Stomach (tissue), 7 donors: Measurements from ENCODE around the genes KLHDC8A and AVPR1B.

DNA sequence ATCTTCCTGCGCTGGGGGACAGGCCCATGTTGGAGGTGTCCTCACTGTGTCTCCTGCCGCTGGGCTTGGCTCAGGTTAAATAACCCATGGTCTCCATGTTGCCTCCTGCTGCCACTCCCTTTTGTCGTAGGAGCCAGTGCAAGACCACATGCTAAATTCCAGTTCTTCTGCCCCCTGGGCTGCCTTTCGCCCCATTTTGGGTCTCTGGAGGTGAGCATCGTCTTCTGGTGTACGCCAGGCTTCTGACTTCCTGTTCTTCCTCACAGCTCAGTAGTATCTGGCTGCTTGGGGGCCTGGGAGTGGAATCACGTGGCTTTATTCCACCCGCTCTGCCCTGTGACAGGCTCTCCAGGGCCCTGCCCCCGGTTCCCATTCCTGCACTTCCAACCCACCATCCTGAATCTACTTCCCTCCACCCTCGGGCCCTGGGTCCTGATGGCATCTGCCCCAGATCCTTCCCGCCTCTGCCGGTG lies 45.8 kb downstream of the NFASC start:
- PRO-cap: no peak
- RAMPAGE, long total RNA, 5 experiments: no peak in any of the 5 experiments
- RRBS: 72% methylated on average over 3 of the region's 12 CpGs

DNA sequence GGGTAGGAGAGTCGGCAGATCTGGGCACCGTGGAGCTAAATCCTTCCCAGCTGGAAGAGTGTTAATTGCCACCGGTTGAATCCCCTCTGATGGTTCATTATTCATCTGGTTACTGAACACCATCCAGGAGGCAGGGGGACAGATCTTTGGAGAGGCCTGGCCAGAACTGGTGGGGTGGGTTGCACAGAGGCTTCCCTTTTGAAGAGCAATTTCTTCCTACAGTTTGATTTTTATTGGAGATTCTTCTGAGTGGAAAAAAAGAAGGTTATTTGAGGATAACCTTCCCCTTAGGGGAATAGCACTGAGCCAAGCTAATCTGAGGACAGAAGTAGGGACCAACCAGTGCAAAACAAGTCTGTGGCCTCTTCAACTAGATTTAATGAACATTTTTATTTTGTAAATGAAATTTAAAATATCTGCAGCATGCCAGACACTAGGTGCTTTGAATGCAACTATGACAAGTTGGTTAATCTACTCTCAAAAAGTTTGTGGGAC lies 50.4 kb downstream of the NFASC start:
- PRO-cap: no peak
- RAMPAGE, long total RNA, 5 experiments: no peak in any of the 5 experiments
- RRBS: no CpG with 5 or more reads among the region's 3 CpGs

DNA sequence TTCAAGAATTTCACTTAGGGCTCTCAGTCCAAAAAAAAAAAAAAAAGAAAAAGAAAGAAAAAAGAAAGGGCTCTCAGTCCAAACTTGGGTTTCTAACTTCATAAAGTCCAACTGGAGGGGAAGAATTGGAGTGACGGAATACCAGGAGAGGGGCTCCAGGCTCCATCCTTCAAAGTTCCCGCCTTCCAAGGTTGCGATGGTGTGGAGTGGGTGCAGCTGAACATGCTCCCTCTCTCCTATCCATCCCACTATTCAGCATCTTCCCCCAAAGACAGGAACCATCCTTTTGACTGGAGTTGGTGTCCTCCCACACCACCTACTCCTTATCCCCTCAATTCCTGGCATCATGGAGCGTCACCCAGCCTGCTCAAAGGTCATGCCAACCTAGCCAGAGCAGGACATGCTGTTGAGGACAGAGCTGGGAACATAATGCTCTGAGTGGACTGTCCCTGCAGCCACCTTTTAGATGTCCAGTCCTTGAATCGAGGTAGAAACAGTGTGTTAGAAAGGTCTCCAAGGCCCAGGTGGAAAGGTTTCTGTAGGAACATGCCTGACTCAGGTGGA lies 52.4 kb upstream of the CNTN2 start:
- PRO-cap: no peak
- RAMPAGE, long total RNA, 5 experiments: no peak in any of the 5 experiments
- RRBS: no CpG with 5 or more reads among the region's 5 CpGs

DNA sequence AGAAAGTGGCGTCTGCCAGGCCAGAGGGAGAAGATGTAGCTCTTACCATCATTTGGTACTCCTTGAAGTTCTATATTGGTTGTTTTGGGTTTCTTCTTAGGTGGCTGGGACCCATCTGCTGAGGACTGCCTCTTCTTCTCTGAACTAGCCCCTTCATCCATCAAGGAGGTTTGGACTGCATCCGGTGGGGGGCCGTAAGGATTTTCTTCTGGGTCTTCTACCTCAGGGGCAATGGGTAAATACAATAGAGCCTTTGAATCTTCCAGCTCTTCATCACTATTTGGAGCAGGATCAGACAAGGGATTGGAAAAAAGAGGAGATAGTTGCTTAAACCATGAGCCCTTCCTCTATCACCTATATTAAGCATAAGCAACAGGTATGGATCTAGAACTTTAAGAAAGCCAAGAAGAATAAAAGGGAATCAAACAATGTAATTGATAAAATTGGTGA lies 12.4 kb upstream of the TMEM81 start:
- PRO-cap: no peak
- RAMPAGE, long total RNA, 5 experiments: start-site peak on the minus strand in 2 of 5 experiments, centred at positions 220 to 446 of the sequence, 7 to 8 reads per replicate
- RRBS: no CpG with 5 or more reads among the region's 3 CpGs

- PRO-cap: bidirectional peak, plus-strand start at chr1:205122360, minus-strand start at chr1:205121975
- RAMPAGE, long total RNA, 5 experiments: no peak in any of the 5 experiments
- RRBS: 2% methylated on average over 4 of the region's 26 CpGs
These were observed 523 bp upstream of the RBBP5 start for GRCh38 chr1:205122165-205122837.

GRCh38 chr1:205283566-205284176 lies 37.9 kb downstream of the NUAK2 start:
- PRO-cap: no peak
- RAMPAGE, long total RNA, 5 experiments: no peak in any of the 5 experiments
- RRBS: no CpG with 5 or more reads among the region's 9 CpGs

- PRO-cap: no peak
- RAMPAGE, long total RNA, 5 experiments: no peak in any of the 5 experiments
- RRBS: no CpG with 5 or more reads among the region's 6 CpGs
These were observed 19.7 kb downstream of the NUAK2 start for GRCh38 chr1:205301731-205302305.

DNA sequence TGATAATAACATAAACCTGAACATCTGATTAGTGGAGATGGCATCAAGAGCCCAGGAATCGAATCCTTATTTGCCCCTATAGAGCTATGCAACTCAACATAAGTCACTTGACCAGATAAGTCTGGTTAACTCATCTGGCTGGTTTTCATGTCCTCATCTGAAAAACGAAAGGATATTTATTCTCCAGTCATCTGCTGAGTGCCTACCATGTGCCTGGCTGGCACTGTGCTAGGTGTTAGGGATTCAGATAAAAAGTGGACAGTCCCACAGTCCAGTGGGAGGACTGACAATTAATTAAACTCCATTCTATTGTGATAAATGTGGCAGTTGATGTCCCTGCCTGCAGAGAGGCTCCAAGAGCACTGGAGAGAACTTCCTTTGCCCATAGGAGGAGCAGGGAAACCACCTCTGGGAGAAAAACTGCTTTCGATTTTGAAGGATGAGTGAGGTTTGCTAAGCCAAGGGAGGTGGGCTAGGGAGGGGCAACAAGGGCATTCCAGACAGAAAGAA lies 5.4 kb downstream of the NUAK2 start:
- PRO-cap: no peak
- RAMPAGE, long total RNA, 5 experiments: no peak in any of the 5 experiments
- RRBS: no CpG with 5 or more reads among the region's 3 CpGs

DNA sequence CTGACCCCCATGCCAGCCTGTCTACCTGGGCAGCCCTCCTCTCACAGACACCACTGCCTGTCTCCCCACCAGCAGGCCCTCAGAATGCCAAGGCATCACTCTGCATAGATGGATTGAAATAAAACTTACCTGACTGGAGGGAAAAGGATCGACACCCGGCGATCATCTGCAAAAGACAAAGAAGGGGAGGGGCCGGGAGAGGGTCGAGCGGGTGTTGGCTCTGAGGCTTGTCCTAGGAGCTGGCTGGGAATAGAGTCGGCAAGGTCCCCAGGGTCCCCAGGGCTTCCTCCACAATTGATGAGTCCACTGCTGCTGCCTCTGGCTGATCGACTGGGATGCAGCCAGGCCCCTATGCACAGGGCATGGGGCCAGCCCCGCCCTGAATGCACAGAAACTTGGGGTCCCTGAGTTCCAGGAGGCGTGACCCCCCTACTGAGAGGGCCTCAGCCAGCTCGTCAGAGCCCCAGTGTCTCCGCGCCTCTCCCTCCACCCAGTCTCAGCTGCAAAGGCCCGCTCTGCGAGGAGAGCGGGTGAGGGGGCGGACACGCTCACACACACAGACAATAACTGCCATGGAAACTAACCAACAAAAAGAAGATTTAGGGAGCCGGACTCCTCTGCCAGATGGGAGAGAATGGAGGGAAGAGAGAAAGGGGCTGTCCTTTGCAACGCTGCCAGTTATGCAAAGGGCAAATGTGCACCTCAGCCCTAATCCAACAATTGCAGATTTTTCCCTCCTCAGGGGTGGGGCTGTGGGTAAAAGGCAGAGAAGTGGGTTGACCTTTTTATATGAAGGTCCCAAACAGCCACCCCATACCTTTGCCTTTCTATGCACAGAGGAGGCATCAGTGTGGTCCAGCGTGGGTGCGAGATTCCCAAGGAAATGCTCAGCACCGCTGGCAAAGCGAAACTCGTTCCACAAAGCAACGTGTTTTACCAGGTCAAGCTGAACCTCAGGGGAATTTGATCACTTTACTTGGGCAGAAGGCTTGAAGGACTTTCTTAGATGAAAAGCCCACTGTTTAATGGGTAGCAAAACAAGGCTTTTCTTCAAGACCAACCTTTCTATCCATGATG lies at the start of gene KLHDC8A:
TSS of gene KLHDC8A (minus strand) at position 519 of the 1,077 bp plus-strand sequence.
- PRO-cap: bidirectional peak, plus-strand start at position 612 of the sequence, minus-strand start at position 498 of the sequence
- RAMPAGE, long total RNA, 5 experiments: no peak in any of the 5 experiments
- RRBS: no CpG with 5 or more reads among the region's 26 CpGs

DNA sequence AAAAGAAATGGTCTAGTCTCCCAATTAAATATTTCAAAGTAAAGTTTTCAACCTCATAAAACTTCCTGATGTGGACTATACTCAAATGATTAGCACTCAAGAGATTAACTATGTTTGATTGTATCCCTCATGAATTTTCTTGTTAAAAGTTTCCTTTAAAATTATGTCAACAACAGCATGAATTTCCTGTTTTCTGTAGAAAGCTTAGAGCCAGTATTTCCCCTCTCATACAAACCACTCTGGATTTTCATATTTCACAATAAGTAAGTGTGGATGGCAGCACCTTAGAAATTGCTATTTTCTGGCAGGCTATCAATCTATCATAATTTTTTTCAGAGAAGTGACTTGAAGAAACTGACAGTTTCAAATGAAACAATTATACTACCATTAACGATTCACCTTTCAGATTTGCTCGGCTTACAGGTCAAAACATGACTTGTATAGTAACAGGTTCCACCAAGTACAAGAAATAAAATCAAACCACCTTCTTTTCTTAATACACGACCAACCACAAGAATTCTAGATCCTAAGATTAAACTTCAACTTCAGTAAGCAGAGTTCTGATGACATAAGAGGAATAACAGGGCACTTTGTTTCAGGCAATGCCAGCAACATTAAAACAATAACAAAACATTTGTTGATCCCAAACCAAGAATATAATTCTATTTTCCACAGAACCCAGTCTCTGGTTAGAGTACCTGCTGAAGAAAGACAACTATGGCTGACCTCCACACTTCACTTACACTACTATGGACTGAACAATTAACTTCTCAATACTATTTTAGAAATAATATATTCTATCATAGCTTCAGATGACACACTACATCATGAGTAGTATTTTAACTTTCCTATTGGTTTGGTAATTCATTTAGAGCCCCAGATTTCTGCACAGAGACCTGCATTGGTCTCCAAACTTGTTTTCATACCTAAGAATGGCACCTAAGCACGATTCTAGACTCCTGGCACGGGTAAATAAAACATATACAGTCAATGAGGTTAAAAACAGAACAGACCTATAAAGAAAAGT lies 20.6 kb downstream of the ELK4 start:
- PRO-cap: no peak
- RAMPAGE, long total RNA, 5 experiments: start-site peak on the minus strand in 2 of 5 experiments, centred at positions 375 to 677 of the sequence, 6 to 9 reads per replicate
- RRBS: no CpG with 5 or more reads among the region's 5 CpGs

DNA sequence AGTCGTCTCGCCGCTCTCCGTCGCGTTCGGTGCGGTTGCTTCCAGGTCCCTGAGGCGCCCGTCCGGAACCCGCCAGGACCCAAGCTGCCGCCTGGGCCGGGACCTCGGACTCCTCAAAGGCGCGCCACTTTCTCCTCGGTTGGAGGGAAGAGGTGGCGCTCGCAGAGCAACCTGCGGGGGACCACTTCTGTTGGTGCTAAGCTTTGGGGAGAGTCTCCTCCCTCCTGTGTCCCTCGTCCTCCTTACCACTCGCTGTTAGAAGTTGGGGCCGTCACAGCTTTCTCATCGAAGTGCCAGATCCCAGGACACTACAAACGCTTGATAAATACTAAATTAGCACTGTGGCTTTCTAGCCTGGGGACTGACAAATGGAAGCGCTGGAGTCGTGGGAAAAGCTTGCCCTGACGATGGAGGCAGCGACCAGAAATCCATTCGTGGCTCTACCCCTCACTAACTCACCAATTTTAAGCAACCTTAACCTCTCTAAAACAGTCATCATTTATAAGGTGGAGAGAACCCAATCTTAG lies 381 bp upstream of the ELK4 start:
- PRO-cap: no peak
- RAMPAGE, long total RNA, 5 experiments: no peak in any of the 5 experiments
- RRBS: 1% methylated on average over 5 of the region's 31 CpGs

DNA sequence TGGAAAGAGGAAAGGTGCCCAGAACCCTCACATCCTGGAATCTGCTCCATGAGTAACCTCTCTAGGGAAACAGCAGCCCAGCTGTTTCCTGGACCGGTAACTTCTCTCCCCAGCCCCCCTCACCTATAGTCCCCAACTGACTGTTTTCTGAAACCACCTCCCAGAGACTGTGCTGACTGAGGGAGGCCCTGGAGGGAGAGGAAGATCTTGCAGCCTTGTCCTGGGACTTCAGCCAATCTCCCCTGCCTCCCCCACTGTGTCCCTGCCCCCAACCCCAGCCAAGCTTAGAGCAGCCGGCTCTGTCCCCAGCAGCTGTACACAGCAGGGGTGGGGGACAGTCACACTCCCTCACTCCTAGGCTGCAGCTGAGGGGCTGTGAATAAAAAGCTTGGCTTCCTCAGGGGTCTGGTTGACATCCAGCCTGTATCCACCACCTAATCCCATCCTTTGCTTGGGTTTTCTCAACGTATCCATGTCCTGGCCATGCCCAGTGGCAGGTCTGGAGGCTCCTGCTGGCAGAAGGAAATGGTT lies 20.8 kb upstream of the SLC45A3 start:
- PRO-cap: no peak
- RAMPAGE, long total RNA, 5 experiments: no peak in any of the 5 experiments
- RRBS: no CpG with 5 or more reads among the region's 3 CpGs

DNA sequence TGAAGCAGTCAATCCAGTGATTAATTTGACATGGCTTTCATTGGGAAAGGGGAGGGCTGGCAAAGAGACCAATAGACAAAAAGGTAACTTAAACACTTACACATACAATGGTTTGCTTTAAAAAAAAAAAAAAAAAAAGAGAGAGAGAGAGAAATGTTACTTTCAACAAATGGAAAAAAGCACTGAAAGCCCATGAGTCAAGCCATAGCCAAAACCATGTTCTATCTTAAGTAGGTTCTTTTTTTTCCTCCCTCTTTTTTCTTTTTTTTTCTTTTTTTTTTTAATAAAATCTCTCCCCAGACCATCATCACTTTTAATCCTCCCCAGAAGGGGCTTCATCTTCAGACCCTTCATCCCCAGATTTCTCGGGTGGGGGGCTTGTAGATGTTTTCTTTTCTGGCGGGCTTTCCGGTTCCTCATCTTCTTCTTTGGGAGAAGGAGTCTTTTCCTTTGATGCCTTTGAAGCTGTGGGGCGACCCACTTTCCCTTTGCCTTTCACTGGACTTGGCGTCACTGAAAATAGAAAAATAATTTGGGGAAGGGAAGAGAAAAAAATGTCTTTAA lies 31.9 kb downstream of the NUCKS1 start:
- PRO-cap: no peak
- RAMPAGE, long total RNA, 5 experiments: no peak in any of the 5 experiments
- RRBS: no CpG with 5 or more reads among the region's 5 CpGs

DNA sequence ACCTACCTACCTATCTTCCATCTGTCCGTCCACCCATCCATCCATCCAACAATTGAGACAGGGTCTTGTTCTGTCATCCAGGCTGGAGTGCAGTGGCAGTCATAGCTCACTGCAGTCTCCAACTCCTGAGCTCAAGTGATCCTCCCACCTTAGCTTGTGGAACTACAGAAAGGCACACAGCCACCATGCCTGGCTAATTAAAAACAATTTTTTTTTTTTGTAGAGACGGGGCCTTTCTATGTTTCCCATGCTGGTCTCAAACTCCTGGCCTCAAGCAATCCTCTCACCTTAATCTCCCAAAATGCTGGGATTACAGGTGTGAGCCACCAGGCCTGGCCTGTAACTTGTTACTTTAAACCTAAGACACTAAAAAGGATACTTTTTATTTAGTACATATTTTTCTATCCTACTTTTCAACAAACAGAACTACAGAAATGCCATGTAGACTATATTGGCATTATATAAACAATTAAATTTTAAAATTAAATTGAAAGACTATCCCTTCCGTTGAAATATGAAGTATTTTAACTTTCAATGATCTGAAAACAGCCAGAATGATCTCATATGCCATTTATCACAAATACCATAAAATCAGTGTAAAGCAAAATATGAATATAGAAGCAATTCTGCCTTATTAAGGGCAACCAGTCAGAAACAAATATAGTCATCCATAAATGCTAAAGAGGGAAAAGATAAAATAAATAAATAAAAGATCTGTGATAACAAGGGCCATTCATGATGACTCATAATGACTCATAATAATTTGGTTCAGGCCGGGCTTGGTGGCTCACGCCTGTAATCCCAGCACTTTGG lies 15.9 kb downstream of the NUCKS1 start:
- PRO-cap: no peak
- RAMPAGE, long total RNA, 5 experiments: start-site peak on the minus strand in 2 of 5 experiments, centred at positions 143 to 317 of the sequence, 18 to 19 reads per replicate
- RRBS: no CpG with 5 or more reads among the region's 5 CpGs

DNA sequence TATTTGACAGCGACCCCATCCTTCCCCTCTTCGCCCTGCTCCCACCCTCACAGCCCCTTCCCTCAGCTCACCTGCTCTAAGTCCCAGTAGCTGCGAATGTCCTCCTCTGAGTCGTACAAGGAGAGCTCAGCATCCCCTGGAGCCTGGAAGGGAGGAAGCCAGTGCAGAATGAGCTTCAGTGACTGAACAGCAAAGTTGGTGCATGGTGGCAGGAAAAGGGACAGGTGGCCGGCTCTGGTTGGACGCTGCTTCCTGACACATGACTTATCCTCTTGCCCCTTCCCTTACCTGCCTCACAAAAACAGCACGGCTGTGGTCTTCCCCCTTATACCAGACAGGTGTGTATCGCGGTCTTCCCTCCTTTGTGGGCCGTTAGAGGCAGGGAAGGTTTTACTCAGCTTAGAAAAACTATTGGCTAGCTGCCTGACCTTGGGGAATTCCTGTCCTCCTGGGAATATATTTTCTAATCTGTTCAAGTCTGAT lies 26.0 kb downstream of the SLC26A9 start:
- PRO-cap: no peak
- RAMPAGE, long total RNA, 5 experiments: no peak in any of the 5 experiments
- RRBS: no CpG with 5 or more reads among the region's 10 CpGs

DNA sequence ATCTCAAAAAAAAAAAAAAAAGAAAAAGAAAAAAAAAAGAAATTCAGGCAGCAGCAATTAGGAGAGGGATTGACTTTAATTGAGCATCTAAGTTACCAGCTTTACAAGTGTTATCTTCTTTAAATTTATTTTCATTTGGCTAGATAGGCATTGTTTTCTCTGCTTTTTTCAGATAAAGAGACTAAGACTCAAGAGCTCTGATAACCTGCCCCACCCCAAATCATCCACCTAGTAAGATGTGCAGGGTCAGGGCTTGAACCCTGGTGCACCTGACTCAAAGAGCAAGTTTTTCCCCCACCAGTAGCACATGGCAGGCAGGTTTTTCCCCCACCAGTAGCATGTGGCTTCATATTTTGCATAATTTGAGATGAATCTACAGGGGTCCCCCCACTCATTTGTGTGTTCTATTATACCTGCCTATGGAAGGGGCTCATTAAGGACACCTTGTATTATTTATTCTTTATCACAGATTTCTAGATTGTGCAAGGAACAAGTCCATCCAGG lies 12.9 kb upstream of the CTSE start:
- PRO-cap: no peak
- RAMPAGE, long total RNA, 5 experiments: no peak in any of the 5 experiments

GRCh38 chr1:206116983-206118233 lies at the start of gene AVPR1B:
Gene AVPR1B, minus strand, starts transcription at chr1:206117388.
- PRO-cap: no peak
- RAMPAGE, long total RNA, 5 experiments: no peak in any of the 5 experiments
- RRBS: 6% methylated on average over 32 of the region's 73 CpGs

GRCh38 chr1:206455294-206456432 lies 14.6 kb upstream of the IKBKE start:
- PRO-cap: no peak
- RAMPAGE, long total RNA, 5 experiments: start-site peak on the plus strand in 1 of 5 experiments, at chr1:206455301-206455565 at its widest, 5 reads per replicate
- RRBS: no CpG with 5 or more reads among the region's 15 CpGs

GRCh38 chr1:206517947-206518774 lies 10.8 kb downstream of the RASSF5 start:
- PRO-cap: no peak
- RAMPAGE, long total RNA, 5 experiments: no peak in any of the 5 experiments
- RRBS: no CpG with 5 or more reads among the region's 26 CpGs

DNA sequence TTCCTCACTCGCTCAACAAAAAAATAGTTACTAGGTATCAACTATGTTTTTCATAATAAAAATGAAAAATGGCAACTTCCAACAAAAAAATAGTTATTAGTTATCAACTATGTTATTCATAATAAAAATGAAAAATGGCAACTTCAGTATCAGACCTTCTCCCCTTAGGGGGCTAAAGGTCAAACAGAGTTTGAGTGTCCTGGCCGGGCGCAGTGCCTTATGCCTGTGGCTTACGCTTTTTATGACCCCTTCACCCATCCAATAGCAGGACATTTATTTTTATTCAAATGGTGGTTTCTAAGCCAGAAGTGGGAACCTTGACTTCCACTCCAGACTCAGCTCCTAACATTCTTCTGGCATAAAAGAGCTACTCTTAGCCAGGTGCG lies 3.9 kb downstream of the EIF2D start:
- PRO-cap: no peak
- RAMPAGE, long total RNA, 5 experiments: no peak in any of the 5 experiments
- RRBS: no CpG with 5 or more reads among the region's 5 CpGs